Left ventricle myocardium (tissue), 1 donor: ENCODE data around the genes TUBG1 and PLEKHH3.

- PRO-cap, result no peak
Observed at GRCh38 chr17:42536927-42537351, 898 bp downstream of the NAGLU start.

- PRO-cap, result bidirectional peak, plus-strand start at chr17:42609664, minus-strand start at chr17:42609364
Observed at GRCh38 chr17:42609491-42609883, at the start of gene TUBG1. Gene TUBG1, plus strand, starts transcription at chr17:42609683.

GRCh38 chr17:42676254-42677203, at the start of gene PLEKHH3:
Gene PLEKHH3, minus strand, starts transcription at chr17:42676994.
- PRO-cap, result unidirectional peak, minus-strand start at chr17:42676629; unidirectional peak, minus-strand start at chr17:42676855; unidirectional peak, minus-strand start at chr17:42676994

- PRO-cap, result no peak
Observed at GRCh38 chr17:42754806-42755280, 6.2 kb upstream of the RAMP2 start.

DNA sequence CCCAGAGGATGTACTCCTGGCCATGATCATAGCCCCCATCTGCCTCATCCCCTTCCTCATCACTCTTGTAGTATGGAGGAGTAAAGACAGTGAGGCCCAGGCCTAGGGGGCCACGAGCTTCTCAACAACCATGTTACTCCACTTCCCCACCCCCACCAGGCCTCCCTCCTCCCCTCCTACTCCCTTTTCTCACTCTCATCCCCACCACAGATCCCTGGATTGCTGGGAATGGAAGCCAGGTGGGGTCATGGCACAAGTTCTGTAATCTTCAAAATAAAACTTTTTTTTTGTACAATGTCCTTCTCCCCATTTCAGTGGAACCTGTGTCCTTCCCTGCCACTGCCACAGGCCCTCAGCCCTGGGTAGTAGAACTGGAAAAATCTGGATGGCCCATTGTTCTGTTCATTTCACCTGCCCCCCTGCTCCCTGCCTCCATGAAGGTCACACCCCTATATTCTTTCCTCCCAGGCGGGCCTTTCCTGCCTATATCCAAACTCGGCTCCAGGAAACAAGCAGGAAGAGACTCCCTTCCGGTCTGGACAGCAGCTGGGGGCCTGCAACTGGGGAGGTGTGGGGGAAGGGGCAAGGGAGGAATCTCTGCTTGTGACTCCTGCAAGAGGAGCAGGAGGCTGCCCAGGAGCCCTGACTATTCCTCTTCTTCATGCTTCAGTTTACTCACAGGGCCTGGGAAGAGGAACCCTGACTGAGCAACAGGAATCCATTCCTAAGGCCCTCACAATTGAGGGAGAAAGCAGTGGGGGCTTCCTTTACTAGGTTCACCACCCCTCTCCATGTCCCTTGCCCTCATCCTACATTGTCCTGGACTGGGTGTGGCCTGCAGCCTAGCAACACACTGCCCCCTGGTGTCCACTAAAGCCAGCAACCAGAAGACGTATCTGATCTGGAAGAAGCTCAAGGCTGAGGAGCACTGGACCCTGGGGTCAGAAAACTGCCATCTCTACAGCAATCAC, 2.0 kb downstream of the RAMP2 start:
- PRO-cap, result bidirectional peak, plus-strand start at position 573 of the sequence, minus-strand start at position 373 of the sequence

DNA sequence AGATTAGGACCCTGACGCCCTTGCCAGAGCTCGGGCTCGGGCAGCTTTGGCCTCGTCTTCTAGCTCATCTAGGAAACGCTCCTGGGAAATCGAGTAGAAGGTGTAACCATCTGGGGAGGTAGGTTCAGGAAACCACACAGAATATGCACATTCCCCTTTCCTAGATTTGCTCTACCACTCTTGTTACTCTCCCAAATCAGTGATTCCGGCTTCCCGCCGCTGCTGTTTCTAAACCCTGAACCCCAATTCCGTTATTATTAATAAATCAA, 512 bp downstream of the COA3 start:
- PRO-cap, result no peak

DNA sequence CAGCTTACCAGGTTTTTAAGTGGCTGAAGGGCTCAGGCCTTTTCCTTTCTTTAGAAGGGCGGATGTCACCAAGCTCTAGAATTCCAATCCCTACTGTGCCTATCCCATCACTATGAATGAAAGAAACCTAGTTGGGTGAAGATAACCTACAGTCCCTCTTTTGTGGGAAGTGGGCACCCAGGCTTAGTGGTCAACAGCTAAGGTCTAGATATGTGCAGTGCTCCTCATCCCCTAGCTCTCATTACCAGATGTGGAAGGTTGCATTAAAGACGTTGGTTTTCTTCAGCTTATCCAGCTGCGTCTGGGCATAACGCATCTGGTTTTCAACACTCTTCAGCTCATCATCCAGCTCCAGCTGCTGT, 8.4 kb downstream of the BECN1 start:
- PRO-cap, result no peak

GRCh38 chr17:42842380-42843413, 1.7 kb upstream of the AOC2 start:
- PRO-cap, result no peak

DNA sequence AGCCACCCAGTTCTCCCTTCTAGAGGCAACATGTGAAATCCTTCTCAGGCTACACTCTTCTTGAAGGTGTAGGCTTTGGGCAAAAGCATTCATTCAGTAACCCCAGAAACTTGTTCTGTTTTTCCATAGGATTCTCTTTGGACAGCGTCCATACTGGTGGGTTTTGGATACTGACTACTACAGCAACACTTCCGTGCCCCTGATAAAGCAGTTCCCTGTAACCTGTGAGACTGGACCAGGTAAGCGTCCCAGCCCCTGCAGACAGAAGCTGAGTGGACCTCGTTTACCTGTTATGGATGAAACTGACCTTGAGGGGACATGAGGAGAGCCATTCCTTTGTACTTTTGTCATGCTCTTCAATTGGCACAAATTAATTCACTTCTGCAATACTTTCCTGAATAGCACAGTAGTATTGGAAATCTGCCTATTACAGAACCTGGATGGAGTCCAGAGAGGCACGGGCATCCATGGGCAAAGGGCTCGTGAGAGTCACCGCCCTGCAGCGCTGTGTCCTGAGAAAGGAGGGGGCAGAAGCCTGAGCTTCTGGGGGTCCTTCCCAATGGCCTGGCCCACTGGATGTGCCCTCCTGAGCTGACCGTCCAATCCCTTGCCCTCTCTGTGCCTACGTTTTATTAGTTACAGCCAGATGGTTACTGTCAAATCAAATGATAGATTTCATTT, 3.3 kb downstream of the G6PC1 start:
- PRO-cap, result no peak

GRCh38 chr17:43010738-43011218, 4.2 kb downstream of the IFI35 start:
- PRO-cap, result bidirectional peak, plus-strand start at chr17:43011057, minus-strand start at chr17:43010917

DNA sequence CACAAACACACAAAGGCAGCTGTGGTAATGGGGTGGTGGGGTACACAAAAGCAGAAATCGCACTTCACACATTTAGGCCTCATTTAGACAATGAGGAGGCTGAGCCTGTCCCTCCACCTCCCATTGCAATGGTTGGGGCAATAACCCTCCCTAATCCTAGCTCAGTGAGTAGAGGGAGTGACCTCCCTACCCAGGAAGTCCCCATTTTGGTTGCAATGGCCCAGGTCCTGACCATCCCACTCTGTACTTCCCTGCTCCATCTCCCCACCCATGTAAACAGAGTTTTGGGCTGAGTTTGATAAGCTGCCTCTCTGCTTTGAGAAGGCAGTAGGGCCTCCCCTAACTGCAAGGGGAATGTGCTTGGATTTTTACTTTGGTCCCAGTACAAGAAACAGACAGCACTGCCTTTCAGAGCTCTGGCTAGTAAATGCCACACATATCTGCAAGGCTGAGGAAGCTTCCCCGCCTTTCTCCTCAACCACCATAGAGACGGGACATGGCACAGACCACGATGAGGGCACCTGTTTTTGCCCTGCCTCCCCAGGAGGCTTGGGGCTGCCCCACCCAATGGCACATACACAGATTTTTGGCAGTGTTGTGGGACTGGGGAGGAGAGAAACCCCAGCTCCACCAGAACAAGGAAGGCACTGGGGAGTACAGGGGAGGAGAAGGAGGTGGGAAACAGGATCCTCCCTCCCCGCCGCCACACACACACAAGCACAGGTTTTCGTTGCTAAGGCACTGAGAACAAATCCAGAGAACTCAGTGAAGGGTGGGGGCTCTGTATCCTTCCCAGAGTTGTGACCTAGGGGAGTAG, 7.3 kb downstream of the VAT1 start:
- PRO-cap, result no peak

- PRO-cap, result no peak
Observed at GRCh38 chr17:43019214-43019700, 2.9 kb downstream of the VAT1 start.

- PRO-cap, result no peak
Observed at GRCh38 chr17:43021516-43022244, 505 bp downstream of the VAT1 start.

- PRO-cap, result no peak
Observed at GRCh38 chr17:43239417-43239795, 11.0 kb upstream of the CCDC200 start.

DNA sequence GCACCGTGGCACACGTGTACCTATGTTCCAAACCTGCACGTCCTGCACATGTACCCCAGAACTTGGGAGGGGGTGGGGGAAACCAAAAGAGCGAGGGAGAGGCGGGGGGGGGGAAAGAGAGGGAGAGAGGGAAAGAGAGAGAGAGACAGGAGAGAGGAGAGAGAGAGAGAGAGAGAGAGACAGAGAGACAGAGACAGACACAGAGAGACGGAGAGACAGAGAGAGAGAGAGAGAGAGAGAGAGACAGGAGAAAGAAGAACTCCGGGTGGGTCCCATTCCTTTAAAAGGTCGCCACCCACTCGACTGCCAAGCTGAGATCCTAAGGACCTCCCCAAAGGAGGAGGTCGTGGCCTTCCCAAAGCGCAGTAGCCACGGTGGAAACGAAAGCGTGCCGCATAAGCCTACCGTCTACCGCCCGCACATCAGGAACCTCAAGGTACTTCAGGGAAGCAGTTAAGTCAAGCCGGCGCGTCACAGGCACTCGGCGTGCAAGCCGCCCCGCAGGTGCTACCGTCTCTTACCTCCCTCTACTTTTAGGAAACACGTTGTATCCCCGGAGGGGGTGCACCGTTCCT, 44.2 kb upstream of the CCDC200 start:
- PRO-cap, result no peak

- PRO-cap, result no peak
Observed at GRCh38 chr17:43290681-43290946, 62.2 kb upstream of the CCDC200 start.

DNA sequence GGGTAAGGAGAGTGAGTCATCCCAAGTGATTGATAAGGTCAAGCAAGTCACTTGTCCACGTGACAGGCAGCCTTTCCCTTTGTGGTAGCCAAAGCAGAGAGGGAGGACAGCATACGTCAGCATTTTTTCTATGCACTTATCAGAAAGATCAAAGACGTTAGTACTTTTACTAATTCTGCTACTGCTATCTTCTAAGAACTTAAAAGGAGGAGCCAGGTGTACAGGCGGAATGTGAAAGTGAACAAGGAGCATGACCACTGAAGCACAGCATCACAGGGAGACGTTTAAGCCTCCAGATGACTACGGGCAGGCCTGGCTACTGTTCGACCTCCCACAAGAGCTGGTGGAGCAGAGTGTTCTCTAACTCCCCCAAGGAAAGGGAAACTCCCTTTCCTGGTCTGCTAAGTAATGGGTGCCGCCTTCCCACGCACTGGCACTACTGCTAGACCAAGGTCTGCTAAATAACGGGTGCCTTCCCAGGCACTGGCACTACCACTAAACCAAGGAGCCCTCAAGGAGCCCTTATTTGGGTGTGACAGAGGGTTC, 47.8 kb upstream of the ARL4D start:
- PRO-cap, result no peak

- PRO-cap, result no peak
Observed at GRCh38 chr17:43359591-43360207, 39.1 kb upstream of the ARL4D start.

DNA sequence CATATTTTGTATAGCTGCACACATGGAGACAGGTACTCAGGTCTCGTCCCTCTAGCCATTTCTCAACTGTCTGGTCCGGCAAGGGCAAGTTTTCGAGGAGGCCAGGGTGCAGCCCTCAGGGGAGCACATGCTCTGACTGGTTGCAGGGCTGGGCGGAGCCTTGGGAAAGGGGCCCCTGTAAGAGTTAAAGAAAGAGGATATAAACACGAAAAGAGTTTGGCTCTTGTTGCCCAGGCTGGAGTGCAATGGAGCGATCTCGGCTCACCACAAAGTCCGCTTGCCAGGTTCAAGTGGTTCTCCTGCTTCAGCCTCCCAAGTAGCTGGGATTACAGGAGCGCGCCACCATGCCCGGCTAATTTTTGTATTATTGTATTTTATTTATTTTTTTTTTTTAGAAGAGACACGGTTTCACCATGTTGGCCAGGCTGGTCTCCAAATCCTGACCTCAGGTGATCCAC, 36.5 kb upstream of the ARL4D start:
- PRO-cap, result unidirectional peak, minus-strand start at position 72 of the sequence

GRCh38 chr17:43393927-43394476, 4.8 kb upstream of the ARL4D start:
- PRO-cap, result unidirectional peak, plus-strand start at chr17:43394196